Ureter (tissue), 1 donor: ENCODE results near the gene FCN1.

- PRO-cap: no peak
Measured at GRCh38 chr9:134405403-134405888, 79.2 kb downstream of the RXRA start.

DNA sequence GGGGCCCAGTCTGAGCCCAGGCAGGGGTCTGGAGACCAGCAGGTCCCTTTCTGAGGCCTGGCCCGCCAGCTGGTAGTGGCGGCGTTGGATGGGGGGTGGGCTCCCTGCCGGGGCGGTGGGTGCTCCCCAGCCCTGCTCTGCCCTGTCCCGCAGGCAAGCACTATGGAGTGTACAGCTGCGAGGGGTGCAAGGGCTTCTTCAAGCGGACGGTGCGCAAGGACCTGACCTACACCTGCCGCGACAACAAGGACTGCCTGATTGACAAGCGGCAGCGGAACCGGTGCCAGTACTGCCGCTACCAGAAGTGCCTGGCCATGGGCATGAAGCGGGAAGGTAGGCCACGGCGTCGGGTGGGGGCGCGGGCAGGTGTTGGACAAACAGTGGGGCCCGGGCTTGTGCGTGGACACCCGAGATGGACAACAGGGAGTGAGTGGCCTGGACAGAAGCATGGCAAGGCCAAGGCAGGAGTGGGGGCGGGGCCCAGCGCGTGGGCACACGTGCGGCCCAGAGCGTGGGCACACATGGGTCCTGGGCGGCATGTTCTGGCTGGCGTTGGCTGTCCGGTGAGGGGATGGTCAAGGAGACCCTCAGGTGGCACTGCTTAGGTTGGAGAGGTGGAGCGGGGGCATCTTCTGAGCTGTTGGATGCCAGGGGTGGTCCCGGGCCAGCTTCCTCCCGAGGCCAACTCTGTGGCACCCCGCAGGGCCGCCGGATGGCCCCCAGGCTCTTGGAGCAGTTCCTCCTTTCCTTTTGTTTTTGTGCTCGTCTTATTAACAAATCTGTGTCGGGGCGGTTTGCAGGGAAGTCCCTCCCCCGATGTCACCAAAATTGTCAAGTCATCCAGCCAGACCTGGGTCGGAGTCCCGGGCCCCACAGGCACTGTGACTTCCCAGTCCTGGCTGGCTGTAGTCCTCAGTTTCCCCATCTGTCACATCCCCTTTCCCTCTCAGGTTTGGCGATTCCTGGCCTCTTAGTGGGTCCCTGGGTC, 82.8 kb downstream of the RXRA start:
- PRO-cap: no peak

- PRO-cap: no peak
Measured at GRCh38 chr9:134414318-134415286, 88.3 kb downstream of the RXRA start.

DNA sequence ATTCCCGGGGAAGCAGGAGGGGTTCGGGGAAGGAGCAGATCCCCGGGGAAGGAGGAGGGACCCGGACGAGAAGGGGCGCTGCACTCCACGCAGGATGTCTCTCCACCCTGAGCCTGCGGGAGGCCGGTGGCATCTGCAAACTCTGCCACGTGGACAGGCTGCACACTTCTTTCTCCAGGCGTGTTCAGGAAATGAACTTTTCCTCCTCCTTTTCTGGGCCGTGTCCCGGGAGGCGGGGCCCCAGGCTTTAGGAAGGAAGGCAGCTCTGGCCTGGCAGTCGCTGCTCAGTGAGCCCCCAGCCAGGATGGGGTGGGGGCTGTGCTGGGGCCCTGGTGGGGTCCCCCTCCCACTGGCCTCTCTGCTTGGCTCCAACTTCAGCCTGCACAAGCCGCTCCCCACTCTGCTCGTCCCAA, 149.1 kb downstream of the RXRA start:
- PRO-cap: bidirectional peak, plus-strand start at position 250 of the sequence, minus-strand start at position 144 of the sequence

GRCh38 chr9:134545594-134546268, 95.9 kb upstream of the COL5A1 start:
- PRO-cap: no peak

- PRO-cap: bidirectional peak, plus-strand start at chr9:134645019, minus-strand start at chr9:134644744
Measured at GRCh38 chr9:134644859-134645735, 3.5 kb downstream of the COL5A1 start.

- PRO-cap: no peak
Measured at GRCh38 chr9:134661908-134662107, 20.2 kb downstream of the COL5A1 start.

GRCh38 chr9:134804826-134805460, 75.7 kb upstream of the FCN2 start:
- PRO-cap: no peak

DNA sequence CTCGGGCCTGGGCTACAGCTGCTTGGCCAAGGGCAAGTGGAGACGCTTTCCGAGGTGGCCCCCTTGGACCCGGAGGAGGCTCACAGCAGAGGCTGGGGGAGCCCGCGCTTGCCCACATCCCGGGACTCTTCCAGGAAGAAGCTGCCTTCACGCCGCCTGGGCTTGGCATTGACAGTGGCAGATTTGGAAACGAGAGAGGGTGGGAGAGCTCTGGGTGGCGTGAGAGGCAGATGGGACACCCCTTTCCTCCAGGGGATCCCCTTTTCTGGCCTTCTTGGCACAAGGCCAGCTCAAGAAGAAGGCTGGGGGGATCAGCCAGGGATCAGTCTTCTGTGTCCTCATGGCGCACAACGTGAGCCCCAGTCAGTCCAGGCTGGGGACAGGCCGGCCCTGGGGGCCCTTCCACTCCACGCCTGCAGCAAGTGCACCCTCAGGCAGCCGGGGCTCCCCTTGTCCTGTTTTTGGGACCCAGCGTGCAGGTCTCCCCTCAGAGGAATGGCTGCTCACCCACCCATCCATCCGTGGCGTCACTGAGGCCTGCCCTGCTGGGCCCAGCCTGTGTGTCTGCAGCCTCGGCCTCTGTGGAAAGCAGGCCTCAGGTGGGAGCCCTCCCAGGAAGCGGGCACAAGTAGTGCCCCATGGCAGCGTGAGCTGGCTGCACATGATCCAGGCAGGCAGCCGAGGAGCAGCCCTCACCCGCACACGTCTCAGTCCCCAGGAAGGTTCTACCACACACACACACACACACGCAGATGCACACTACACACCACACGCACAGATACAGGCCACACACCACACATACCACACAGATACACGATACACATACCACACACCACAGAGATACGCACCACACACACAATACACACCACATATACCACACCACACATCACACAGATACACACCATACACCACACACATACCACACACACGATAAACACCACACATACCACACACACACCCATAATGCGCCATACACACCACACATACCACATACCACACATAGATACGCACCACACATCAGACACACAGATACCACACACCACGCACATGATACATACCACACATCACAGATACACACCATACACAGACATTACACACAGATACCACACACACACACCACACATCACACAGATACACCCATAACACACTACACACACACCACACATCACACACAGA, 52.5 kb upstream of the FCN2 start:
- PRO-cap: no peak

DNA sequence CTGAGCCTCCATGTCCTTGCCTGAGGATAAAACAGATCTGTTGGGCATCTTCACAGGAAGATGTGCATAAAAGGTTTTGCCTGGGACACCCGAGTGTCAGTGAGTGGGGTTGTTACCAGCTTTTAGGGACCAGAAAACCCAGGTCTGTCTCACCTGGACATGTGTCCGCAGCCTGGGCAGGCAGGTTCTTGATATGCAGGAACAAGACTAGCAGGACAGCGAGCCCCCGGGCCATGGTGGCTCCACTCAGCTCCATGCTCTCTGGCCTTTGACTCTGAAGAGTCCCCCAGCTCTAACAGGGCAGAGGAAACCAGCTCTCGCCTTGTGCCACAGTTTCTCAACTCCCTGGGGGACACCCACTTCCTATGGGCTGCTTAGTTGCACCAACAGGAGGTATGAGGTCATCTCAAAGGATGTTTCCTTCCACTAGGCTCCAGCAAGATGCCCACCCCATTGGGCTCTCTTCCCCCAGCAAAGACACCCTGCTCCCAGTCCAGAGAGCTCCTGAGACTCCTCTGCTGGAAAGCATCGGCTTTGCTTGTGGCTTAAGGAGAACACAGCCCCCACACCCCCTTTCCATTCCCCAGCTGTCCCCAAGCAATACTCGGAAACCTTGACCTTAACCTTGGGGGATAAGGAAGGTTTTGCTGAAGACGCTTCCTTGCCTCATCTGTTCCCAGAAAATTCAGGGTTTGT, at the start of gene FCN1:
Gene FCN1 (minus strand): TSS at position 297 of the 696 bp plus-strand sequence.
- PRO-cap: no peak

DNA sequence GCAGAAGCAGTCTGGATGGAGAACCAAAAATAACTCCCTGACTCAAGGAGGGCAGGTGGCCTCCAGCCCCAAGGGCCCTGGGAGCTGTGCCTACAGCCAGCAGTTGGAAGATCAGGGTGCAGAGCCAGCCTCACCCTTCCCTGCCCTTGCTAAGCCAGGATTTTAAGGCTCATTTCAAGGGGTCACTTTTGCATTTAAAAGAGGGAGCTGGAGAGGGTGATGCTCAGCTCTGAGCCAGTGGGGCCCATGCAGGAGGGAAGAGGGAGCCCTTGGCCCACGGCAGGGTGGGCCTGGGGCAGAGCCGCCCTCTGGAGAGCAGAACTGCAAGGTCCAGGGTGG, 15.8 kb downstream of the OLFM1 start:
- PRO-cap: no peak

GRCh38 chr9:135484536-135485631, 5.3 kb downstream of the PPP1R26 start:
- PRO-cap: no peak

- PRO-cap: bidirectional peak, plus-strand start at chr9:135501329, minus-strand start at chr9:135501258
Measured at GRCh38 chr9:135501055-135501566, 629 bp downstream of the MRPS2 start.

GRCh38 chr9:135810946-135811662, 96.2 kb downstream of the CAMSAP1 start:
- PRO-cap: no peak

DNA sequence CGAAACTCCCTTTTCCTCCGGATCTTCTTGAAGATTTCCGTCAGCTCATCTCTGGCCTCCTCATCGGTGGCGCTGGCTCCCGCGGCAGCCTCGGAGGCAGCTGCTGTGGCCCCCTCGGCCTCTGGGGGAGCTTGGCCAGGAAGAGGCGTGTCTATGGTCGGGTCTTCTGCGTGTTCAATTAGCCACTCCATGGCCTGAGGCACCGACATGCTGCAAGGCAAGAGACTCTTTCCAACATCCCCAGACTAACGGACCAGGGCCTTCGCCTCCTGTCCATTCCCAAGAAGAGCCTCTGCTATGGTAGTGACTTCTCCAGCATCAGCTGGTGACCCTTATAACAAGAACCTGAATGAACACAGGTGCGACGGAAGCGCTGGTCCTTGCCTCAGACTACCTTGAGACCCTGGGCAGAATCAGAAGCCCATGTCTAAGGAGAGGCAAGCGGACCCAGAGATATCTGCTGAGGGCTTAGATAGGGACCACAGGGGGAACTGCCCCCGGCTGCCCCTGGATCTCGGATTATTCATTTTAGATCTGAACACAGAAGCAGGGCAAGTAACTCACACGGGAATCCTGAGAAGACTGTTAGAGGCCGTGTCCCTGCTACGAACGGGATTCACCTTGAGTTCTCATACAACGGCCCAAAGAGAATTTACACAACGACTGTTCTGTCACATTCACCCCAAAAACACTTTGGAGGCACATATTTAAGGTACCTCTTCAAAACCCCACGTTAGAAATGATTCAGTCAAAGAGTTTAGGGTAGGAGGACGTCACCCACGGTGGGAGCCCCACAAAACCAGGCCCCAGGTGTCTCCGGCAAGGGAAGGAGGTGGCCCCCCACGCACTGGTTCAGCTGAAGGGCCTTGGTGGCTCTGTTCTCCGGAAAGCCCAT, 15.9 kb downstream of the UBAC1 start:
- PRO-cap: no peak

DNA sequence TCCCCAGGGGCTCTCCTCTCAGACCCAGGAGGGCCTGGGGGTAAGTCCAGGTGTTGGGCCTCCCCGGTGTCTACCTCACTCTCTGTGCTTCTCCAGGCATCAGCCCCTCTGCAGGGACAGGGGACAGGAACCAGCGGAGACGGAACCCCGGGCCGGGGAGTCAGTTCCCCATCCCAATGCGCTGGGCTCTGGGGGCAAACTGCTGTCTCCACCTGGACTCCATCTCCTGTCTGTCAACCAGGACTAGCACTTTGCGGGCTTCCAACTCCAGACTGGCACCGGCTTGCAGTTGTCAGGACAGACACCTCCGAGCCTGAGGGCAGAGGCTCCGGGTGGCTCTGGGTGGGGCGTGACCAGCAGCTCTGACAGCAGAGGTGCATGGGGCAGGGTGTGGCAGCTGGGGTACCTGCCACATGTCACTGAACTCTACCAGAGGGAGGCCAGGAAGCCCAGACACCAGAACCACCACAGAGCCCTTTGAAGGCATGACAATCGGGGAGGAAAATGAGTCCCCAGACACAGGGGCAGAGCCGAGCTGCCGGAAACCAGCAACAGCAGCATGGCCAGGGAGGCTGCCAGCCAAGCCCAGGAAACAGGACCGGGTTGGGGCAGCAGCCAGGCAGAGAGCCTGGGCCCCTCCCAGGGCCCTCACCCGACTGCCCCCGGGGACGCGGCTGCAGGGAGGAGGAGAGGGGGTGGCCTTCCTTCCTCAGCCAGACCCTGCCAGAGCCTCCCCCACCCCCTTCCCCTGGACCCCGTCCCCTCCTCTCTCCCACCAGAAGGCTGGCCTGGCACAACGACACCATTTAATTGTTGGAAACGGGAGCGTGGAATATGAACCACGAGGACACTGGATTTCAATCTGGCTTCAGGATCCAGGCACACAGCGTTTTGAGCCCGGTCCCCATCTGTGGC, 17.9 kb upstream of the UBAC1 start:
- PRO-cap: no peak

DNA sequence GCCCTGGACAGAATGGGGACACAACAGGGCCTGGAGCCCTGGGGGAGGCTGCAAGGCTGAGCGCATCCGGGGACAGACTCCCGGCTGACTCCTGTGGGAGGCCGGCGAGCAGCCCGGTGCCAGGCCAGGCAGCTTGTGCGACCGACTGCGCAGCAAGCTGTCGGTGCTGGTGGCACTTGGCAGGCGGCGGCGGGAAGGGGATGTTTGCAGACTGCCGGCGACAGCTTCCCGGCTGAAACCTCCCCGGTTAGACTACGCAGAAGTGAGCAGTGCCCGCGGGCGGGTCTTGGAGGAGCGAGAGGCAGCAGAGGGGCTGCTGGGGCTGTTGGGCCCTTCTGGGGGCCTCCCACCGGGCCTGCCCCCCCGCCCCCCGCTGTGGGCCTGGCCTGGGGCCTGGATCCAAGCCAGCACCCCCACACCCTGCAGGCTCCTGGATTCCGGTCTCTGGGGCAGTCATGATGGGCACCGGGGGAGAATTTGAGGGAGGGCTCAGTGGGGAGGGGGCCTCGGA, 28.8 kb upstream of the UBAC1 start:
- PRO-cap: no peak

- PRO-cap: bidirectional peak, plus-strand start at chr9:136012395, minus-strand start at chr9:136012228
Measured at GRCh38 chr9:136012017-136012646, 51.0 kb upstream of the UBAC1 start.

DNA sequence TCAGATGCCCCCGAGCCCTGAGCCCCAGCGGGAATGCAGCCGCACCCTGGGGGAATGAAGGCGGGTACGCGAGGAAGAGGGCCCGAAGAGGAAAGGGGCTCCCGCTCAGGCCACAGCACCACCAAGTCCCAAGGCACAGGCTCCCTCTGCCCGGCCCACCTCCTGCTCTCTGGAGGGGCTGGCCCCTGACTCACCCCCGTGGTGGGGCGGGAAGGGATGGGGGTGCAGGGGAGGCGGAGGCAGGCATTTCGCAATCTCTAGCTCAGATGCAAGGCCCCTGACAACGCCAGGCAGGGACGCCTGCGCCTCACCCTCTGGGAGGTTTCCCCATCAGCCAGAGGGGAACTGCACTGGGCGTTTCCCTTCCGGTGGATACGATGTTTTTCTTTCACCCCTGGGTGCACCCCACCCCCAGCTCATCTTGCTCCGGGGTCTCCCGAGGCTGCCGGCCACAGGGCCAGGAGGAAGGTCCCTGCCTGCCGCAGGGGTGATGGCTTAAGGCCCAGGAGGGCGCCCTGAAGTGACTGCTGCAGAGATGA, 49.0 kb downstream of the NACC2 start:
- PRO-cap: no peak

DNA sequence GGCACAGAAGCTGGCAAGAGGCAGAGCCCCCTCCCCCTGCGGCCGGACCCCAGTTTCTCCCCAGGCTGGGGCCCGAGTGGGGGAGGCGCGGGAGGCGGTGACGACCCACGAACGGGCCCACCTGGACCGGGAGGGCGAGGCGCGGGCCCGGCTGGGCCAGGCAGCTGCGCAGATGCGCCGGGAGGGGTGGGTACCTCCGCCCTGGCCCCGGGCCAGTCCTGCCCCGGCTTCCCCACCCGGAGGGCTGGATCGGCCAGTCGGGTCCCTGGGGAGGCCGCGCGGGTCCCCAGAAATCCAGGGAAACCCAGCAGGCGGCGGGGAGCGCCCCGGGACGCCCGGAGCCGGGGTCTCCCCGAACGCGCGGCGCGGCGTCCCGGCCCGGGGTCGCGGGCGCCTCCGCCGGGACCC, 534 bp downstream of the NACC2 start:
- PRO-cap: bidirectional peak, plus-strand start at position 256 of the sequence, minus-strand start at position 176 of the sequence